Daoy (cell line): ENCODE data around the gene FAM217B.

- RAMPAGE, long total RNA, result no peak
These were observed 40.8 kb upstream of the ZNF831 start for GRCh38 chr20:59122509-59123601.

- RAMPAGE, long total RNA, result no peak
These were observed 14.2 kb downstream of the ZNF831 start for GRCh38 chr20:59177680-59178429.

DNA sequence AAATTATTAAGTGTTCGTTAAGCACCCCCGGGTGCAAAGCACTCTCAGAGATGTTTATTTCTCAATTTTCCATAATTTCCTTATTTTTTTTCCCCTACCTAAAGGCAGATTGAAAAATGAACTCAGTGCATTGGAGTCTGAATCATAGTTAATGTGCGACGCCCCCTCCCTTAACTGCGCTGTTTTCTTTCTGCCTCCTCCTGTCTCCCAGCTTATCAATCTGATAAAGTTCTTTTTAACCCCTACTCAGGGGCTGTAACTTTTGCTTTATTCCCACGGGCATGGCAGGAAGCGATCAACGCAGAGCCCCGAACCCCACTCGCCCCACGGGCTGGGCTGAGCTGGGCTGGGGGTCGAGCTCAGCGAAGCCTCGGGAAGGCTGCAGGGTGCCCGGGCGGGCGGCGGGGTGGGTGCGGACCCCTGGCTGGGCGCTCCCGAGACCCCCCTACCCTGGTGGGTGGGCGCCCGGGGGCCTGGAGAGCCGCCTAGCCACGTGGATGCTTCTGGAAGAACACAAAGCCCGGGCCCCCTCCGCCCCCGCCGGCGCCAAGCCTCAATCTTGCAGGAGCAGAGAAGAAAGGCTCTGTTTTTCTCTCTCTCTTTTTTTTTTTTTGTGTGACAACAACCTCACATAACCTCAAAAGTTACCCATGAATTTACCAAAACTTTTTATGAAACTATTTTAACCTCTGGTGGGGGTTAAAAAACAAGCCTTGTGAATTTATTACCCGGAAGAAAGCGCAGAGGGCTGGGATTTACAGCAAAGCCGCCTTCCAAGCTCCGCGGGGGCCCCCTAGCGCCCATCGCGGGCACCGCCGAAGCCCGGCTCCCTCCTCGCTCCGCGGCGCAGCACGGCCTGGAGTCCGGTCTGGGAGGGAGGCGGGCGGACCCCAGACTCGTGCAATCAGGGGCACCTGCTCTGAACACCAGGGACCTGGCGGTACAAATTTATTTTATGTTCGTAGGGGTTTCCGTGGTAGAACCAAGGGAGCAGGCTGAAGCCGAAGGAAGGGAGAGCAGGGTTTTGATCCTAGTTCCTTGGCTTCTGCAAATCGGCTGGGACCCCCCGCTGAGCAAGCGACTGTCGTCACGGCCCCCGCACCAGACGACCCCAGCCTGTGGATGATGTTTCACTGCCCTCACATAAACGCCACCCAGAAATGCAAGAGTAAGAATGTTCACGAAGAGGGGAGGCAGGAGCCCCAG, 58.7 kb downstream of the ZNF831 start:
- RAMPAGE, long total RNA, result no peak

DNA sequence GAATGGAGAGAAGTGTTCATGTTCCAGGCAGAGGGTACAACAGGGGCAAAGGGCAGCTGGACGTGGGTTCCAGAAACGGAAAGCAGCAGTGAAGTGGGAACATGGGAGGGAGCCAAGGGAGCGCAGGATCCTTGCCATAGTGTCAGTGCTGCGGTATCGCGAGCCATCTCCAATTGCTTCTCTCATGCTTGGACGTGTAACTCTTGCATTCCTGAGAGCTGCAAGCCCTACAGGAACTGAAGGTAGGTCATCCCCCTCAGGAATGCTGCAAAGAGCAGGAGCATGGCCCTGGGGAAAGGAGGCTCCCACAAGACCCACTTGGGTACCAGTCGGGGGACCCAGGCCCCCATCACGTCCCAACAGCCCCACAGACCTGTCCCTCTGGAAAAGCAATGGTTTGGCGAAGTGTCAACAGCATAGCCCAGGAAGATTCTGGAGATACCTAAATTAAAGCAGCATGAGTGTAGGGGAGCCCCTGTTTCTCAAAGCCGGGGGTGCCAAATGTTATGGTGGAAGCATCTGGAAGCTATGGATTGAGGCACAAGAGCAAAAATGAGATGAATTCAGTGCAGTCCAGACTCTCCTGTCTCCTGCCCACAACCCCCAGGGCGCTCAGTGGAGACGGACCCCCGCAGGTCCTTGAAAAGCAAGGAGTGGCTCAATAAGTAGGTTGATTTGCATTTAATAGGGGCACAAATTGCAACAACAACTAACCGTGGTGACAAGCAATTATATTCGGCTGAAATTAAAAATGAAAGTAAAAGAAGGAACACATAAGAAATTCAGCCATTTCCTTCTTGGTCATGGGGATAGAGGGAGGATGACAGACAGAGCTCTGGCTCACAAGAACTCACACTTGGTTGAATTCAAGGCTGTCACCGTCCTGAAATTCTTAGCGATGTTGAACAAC, 128.6 kb downstream of the EDN3 start:
- RAMPAGE, long total RNA, result no peak

GRCh38 chr20:59940096-59941471, at the start of gene FAM217B:
Gene FAM217B (plus strand): TSS chr20:59940389.
- RAMPAGE, long total RNA, result no peak

- RAMPAGE, long total RNA, result no peak
These were observed 524.6 kb upstream of the CDH4 start for GRCh38 chr20:60727472-60727872.

DNA sequence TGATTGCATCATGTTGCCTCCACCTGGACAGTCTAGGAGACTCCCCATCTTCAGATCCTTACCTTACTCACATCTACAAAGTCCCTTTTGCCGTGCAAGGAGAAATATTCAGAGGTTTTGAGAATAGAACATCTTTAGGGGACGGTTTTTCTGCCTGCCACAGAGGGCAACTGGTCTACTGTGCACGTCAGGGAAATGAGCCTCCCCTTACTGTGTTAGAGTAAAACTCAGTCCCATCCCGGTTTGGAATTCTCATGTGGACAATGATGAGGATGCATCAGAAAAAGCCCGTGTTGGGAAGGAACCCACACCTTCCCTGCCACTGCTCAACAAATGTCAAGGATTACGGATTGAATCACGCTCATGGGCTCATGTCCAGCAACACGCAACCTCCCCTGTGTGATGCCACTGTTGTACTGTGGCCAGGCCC, 459.7 kb upstream of the CDH4 start:
- RAMPAGE, long total RNA, result no peak

DNA sequence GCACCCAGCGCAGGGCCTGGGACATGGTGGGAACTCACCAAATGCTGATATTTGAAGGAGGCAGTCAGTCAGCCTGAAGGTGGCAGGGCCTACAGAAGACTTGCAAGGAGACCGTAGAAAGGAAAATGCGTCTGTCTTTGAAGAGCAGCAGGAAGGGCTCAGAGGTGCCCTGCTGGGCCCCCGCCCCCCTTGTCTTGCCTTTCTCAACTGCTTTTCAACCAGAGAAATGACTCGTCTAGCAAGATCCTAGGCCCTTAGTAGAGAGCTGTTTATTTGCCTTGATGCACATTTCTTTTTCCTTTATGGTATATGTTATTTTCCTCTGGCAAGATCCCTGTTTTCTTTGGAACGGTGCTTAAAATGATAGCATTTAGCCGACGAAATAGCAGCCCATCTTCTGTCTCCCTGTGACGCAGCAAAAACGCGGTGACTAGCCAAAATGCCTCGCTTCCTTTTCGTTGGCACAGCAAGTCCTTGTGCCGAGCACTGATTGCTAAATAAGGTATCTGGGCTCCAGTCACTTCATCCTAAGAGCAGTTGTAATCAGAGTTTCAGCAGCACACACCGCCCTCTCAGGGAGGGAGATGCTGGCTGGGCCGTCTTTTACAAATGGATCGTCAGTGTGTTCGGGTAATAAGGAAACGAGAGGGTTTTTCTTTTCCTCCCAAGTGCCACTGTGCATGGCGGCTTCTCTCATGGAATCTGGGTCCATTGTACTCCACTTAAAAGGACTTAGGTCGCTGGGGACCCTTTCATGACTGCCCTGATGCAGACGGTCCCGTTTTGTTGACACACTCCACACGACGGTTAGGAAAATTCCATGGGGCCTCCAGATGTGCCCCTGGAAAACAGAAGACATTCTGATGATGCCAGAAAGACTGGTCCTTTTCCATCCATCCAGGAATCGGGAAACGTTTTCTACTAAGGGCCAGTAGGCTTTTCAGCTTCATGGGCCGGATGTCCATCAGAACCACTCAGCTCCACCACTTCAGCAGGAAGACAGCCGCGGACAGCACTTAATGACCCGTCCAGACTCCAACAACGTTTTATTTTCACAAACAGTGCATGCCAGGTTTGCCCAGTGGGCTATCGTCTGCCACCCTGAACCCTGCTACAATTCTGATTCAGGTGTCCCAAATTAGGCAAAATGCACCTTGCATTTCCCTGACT, 185.3 kb downstream of the CDH4 start:
- RAMPAGE, long total RNA, result no peak

DNA sequence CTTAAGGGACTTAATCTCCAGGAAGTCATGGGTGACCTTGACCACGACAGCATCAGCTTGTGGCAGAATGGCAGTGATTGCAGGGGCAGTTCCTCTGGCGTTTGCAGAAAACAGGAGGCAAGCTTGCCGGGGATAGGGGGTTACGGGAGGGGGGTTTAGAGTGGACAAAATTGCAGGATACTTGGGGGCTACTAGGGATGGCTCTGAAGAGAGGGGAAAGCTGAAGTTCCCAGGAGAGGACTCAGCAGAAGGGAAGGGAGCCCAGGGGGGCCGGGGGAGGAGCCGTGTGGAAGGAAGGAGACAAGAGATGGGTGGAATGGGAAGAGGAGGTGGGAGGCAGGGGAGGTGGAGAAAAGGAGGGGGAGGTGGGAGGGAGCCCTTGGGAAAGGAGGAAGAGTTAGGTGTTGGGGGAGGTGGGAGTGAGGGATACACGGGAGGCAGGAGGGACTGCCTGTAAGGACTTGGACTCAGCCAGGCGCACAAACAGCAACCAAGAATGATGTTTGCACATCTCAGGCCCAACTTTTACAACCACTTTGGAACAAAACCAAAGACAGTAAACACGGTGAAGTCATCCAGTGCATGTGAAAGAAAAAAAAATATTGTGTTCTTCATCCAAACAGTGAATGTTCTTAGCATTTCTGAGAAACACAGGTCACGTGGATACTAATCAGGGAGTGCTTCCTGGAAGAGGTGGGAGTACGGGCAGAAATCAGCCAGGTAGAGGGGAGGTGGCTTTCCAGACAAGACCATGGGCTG, 17.5 kb upstream of the LSM14B start:
- RAMPAGE, long total RNA, result no peak

- RAMPAGE, long total RNA, result no peak
These were observed 10.0 kb downstream of the PSMA7 start for GRCh38 chr20:62133098-62133636.

DNA sequence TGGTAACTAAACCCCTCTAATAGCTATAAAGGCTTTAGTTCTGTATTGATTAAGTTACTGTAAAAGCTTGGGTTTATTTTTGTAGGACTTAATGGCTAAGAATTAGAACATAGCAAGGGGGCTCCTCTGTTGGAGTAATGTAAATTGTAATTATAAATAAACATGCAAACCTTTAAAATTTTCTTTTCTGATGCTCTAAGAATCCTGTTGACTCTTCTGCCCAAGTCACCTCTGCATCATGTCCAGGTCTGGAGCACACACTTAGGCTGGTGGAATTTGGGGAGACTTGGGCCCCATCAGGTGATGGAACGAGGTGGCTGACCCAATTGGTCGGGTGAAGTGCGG, 8.0 kb downstream of the PSMA7 start:
- RAMPAGE, long total RNA, result no peak

DNA sequence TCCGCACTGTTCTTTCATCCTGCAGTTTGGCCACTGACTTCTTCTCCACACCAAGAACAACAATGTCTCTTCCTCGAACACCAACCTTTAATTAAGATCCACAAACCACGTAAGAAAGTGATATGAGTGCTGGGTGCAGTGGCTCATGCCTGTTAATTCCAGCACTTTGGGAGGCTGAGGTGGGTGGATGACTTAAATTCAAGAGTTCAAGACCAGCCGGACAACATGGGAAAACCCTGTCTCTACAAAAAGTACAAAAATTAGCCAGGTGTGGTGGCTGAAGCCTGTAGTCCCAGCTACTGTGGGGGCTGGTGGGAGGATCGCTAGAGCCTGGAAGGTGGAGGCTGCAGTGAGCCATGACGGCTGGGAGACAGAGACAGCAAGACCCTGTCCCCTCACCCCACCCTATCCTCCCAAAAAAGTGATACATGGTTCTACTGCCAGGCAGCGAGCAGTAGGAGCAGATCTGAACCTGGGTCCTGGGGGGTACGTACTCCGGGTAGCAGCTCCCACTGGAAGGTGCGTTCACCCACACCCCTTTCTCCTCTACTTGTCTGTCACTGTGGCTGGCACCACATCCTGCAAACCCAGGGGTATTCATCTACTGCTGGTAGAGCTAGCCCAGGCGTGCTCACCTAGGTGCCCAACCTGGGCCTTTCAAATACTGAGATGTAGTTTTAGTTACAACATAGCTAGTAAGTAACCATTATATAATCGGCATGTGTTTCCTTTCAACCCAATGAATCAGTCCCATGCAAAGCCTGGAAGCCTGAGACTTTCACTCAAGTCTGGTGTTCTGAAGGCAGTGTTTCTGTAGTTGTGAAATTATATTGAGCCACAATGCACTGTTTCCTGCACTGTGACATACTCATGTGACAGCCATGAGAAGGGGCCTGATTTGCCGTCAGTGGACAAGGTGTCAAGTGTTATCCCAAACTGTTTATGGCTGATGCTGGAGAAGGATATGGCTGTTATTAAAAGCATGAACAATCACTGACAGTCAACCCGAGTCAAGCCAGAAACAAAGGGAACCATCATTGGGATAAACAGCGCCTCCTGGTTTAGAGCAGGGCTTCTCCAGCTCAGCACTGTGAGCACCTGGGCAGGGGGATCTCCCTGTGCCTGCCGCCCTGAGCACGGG, 2.0 kb downstream of the PSMA7 start:
- RAMPAGE, long total RNA, result no peak

- RAMPAGE, long total RNA, result no peak
These were observed 302 bp downstream of the SS18L1 start for GRCh38 chr20:62143998-62144144.

DNA sequence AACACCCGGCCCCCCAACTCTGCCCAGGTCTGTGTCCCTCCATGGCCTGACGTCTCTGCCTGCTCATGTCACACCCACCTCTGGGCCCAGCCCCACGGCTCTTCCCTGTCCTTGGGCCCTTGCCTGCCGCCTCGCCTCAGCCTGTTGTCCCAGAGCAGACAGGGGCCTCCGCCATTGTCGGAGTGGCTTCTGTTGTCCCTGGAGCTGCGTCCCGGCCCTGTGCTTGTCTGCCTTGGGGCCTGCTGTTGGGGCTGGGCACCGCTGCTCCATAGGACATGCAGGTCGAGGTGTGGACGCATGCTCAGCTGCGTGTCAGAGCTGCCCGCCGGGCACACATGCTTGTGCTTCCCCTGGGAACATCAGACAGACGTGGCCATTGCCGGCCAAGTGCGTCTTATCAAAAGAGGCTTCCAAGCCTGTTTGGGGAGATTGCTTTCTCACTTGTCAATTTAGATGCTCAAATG, 16.1 kb upstream of the ADRM1 start:
- RAMPAGE, long total RNA, result no peak

- RAMPAGE, long total RNA, result no peak
These were observed 13.6 kb upstream of the ADRM1 start for GRCh38 chr20:62289175-62289700.

- RAMPAGE, long total RNA, result no peak
These were observed 835 bp downstream of the ADRM1 start for GRCh38 chr20:62303274-62304390.

DNA sequence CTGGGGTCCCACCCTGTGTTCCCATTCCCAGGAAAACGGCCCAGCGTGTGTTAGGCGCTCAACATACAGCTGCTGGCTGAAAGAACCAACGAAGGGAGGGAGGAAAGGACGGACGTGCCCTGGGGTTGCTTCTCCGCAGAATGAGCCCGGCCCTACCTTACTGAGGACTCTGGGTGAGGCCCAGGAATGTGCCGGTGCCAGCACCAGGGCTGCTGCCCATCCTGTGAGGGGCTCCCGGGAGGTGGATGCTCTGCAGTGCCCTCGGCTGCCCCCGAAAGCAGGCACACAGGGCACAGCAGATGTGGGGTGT, 16.3 kb downstream of the LAMA5 start:
- RAMPAGE, long total RNA, result no peak

GRCh38 chr20:62374206-62375163, 7.4 kb upstream of the LAMA5 start:
- RAMPAGE, long total RNA, result no peak

GRCh38 chr20:62523755-62524214, 48.0 kb upstream of the GATA5 start:
- RAMPAGE, long total RNA, result no peak

DNA sequence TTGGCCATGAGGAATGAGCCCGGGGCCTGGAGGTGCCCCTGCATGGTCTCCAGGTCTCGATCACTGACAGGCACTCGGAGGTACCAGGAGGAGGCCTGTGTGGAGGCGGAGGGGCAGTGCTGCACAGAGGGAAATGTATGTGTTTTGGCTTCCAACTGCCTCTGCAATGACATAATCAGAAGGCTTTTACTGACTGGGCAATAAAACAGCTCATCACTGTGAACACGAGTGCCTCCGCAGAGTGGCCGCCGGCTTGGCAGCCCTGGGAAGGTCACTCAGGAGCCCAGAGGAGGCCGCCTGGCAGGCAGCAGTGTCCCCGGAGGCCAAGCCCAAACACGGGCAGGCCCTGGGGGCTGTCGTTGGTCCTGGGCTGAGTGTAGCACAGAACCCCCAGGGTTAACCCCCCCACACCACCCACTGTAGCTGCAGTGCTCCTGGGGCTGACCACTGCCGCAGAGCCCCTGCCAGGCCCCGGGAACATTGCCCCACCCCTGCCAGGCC, 61.2 kb upstream of the GATA5 start:
- RAMPAGE, long total RNA, result no peak